Measurements from ENCODE around the genes GFI1 and CCDC18.

GRCh38 chr1:92486426-92487363 is at the start of gene GFI1:
GFI1 (minus strand) TSS chr1:92486925.
- RAMPAGE, long total RNA, result no peak
- RRBS, result 91% methylated on average over 16 of the region's 74 CpGs
PRO-cap:
- standard, result no peak
- CoPRO, capped RNA only, 2 experiments, result no peak in any of the 2 experiments
- CoPRO, capped and uncapped RNA, 2 experiments, result no peak in any of the 2 experiments
- CoPRO, uncapped RNA only, 2 experiments, result no peak in any of the 2 experiments
CAGE:
- cytosol, long polyA plus RNA, result no peak
- long polyA plus RNA, result no peak
- nucleolus, long total RNA, result no peak
- nucleus, long polyA plus RNA, result no peak

- RAMPAGE, long total RNA, result no peak
- RRBS, result no CpG with 5 or more reads among the region's 4 CpGs
PRO-cap:
- standard, result no peak
- CoPRO, capped RNA only, 2 experiments, result no peak in any of the 2 experiments
- CoPRO, capped and uncapped RNA, 2 experiments, result no peak in any of the 2 experiments
- CoPRO, uncapped RNA only, 2 experiments, result no peak in any of the 2 experiments
CAGE:
- cytosol, long polyA plus RNA, result no peak
- long polyA plus RNA, result no peak
- nucleolus, long total RNA, result no peak
- nucleus, long polyA plus RNA, result no peak
These were observed 49.4 kb upstream of the GFI1 start for GRCh38 chr1:92535998-92536670.

DNA sequence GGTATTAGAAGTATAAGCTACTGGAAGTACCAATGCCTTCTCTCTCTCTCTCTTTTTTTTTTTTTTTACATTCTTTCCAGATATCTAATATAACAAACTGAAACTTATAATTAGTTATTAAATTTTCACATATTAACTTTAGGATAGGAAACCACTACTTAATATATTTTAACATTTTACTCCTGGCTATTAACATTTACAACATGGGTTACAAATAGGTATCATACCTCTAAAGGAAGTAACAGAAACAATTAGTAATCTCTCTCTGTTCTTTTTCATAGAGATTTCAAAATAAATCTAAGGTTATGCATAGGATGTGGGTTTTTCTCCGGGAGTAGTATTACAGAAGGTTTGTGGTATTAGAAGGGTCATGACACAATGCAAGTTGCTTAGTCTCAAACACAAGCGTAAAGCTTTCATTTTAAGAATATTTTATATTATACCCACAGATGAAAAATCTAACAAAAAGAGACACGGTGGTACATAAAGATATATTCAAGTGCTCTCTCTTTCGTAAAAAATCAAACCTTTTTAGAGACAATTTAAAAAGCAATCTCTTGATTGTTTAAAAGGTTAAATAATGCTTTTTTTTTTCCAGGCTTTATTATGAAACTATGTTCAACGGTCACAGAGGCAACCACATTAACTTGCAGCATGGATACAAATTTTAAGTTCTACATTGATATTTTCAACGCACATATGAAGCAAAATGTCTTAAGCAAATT is 97.1 kb upstream of the GFI1 start:
- RAMPAGE, long total RNA, result no peak
- RRBS, result no CpG with 5 or more reads among the region's 6 CpGs
PRO-cap:
- standard, result no peak
- CoPRO, capped RNA only, 2 experiments, result no peak in any of the 2 experiments
- CoPRO, capped and uncapped RNA, 2 experiments, result no peak in any of the 2 experiments
- CoPRO, uncapped RNA only, 2 experiments, result no peak in any of the 2 experiments
CAGE:
- cytosol, long polyA plus RNA, result no peak
- long polyA plus RNA, result no peak
- nucleolus, long total RNA, result no peak
- nucleus, long polyA plus RNA, result no peak

GRCh38 chr1:92715375-92715931 is 69.5 kb downstream of the EVI5 start:
- RAMPAGE, long total RNA, result no peak
- RRBS, result no CpG with 5 or more reads among the region's 15 CpGs
PRO-cap:
- standard, result no peak
- CoPRO, capped RNA only, 2 experiments, result no peak in any of the 2 experiments
- CoPRO, capped and uncapped RNA, 2 experiments, result no peak in any of the 2 experiments
- CoPRO, uncapped RNA only, 2 experiments, result no peak in any of the 2 experiments
CAGE:
- cytosol, long polyA plus RNA, result no peak
- long polyA plus RNA, result no peak
- nucleolus, long total RNA, result no peak
- nucleus, long polyA plus RNA, result no peak

GRCh38 chr1:92783983-92784494 is 869 bp downstream of the EVI5 start:
- RAMPAGE, long total RNA, result no peak
- RRBS, result no CpG with 5 or more reads among the region's 12 CpGs
PRO-cap:
- standard, result no peak
- CoPRO, capped RNA only, 2 experiments, result no peak in any of the 2 experiments
- CoPRO, capped and uncapped RNA, 2 experiments, result no peak in any of the 2 experiments
- CoPRO, uncapped RNA only, 2 experiments, result no peak in any of the 2 experiments
CAGE:
- cytosol, long polyA plus RNA, result no peak
- long polyA plus RNA, result no peak
- nucleolus, long total RNA, result no peak
- nucleus, long polyA plus RNA, result no peak

DNA sequence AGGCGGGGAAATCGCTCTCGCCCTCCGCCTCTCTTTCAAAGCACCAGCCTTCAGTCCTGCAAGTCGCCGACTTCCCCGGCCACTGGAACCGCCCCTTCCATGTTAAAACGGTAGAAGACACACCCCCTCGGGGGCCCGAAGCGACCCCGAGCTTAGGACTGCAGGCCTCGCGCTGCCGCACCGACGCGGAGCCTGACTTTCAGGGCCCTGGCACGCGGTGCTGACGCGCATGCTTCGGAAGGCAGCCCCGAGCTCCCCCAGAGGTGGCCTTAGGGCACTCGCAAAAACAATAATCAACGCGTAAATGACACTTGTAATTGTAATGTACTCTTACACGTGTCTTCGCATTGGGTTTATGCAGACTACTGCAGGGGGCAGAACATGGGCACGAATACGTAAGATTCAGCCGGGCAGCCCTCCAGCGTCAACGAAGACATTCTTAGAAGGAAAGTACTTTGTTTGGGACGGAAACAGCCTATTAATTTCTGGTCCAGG is 378 bp upstream of the EVI5 start:
- RAMPAGE, long total RNA, result no peak
- RRBS, result no CpG with 5 or more reads among the region's 36 CpGs
PRO-cap:
- standard, result bidirectional peak, plus-strand start at position 53 of the sequence, minus-strand start outside the sequence; bidirectional peak, plus-strand start at position 155 of the sequence, minus-strand start at position 225 of the sequence
- CoPRO, capped RNA only, 2 experiments, result peak in 2 of 2 experiments; most common plus-strand start position 132 of the sequence (in 1)
- CoPRO, capped and uncapped RNA, 2 experiments, result peak in 2 of 2 experiments; most common plus-strand start position 120 of the sequence (in 1)
- CoPRO, uncapped RNA only, 2 experiments, result peak in 1 of 2 experiments; most common plus-strand start position 46 of the sequence (in 1)
CAGE:
- cytosol, long polyA plus RNA, result no peak
- long polyA plus RNA, result no peak
- nucleolus, long total RNA, result no peak
- nucleus, long polyA plus RNA, result no peak

GRCh38 chr1:92950825-92951738 is 10.2 kb downstream of the DIPK1A start:
- RAMPAGE, long total RNA, result no peak
- RRBS, result no CpG with 5 or more reads among the region's 6 CpGs
PRO-cap:
- standard, result unidirectional peak, plus-strand start at chr1:92951191
- CoPRO, capped RNA only, 2 experiments, result no peak in any of the 2 experiments
- CoPRO, capped and uncapped RNA, 2 experiments, result no peak in any of the 2 experiments
- CoPRO, uncapped RNA only, 2 experiments, result no peak in any of the 2 experiments
CAGE:
- cytosol, long polyA plus RNA, result no peak
- long polyA plus RNA, result no peak
- nucleolus, long total RNA, result no peak
- nucleus, long polyA plus RNA, result no peak

DNA sequence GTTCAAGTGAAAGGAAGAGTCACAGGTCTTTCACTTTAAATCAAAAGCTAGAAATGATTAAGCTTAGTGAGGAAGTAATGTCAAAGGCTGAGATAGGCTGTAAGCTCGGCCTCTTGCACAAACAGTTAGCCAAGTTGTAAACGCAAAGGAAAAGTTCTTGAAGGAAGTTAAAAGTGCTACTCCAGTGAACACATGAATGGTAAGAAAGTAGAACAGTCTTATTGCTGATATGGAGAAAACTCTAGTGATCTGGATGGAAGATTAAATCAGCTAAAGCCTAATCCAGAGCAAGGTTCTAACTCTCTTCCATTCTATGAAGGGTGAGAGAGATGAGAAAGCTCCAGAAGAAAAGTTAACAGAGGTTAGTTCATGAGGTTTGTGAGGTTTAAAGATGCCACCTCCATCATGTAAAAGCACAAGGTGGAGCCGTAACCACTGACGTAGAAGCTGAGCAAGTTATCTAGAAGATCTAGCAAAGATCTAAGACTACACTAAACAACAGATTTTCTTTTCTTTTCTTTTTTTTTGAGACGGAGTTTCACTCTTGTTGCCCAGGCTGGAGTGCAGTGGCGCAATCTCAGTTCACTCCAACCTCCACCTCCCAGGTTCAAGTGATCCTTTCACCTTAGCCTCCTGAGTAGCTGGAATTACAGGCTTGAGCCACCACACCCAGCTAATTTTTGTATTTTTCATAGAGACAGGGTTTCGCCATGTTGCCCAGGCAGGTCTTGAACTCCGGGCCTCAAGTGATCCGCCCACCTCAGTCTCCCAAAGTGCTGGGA is 19.9 kb upstream of the DIPK1A start:
- RAMPAGE, long total RNA, result no peak
- RRBS, result no CpG with 5 or more reads among the region's 9 CpGs
PRO-cap:
- standard, result no peak
- CoPRO, capped RNA only, 2 experiments, result no peak in any of the 2 experiments
- CoPRO, capped and uncapped RNA, 2 experiments, result no peak in any of the 2 experiments
- CoPRO, uncapped RNA only, 2 experiments, result no peak in any of the 2 experiments
CAGE:
- cytosol, long polyA plus RNA, result no peak
- long polyA plus RNA, result no peak
- nucleolus, long total RNA, result no peak
- nucleus, long polyA plus RNA, result no peak

DNA sequence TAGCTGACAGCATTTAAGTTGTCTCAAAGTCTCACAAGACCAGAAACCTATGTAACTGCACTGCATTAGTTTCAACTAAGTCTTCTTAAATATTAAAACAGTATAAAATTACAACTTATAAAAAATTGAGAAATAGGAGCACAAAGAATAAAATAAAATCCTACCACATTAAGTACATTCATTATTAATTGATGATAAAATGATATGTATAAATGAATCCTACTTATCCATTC is 22.7 kb upstream of the MTF2 start:
- RAMPAGE, long total RNA, result no peak
PRO-cap:
- standard, result no peak
- CoPRO, capped RNA only, 2 experiments, result no peak in any of the 2 experiments
- CoPRO, capped and uncapped RNA, 2 experiments, result no peak in any of the 2 experiments
- CoPRO, uncapped RNA only, 2 experiments, result no peak in any of the 2 experiments
CAGE:
- cytosol, long polyA plus RNA, result no peak
- long polyA plus RNA, result no peak
- nucleolus, long total RNA, result no peak
- nucleus, long polyA plus RNA, result no peak

DNA sequence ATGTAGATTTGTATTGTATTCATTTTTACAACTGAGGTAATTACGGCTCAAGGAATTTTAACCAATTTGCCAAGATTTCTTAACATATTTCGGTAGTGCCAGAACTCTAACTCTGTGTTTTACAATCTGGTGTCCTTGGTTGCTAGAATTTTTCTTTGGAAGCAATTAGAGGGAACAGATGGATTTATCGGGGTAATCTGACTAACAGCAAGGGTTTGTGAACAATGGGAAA is 1.1 kb downstream of the MTF2 start:
- RAMPAGE, long total RNA, result no peak
- RRBS, result no CpG with 5 or more reads among the region's 3 CpGs
PRO-cap:
- standard, result no peak
- CoPRO, capped RNA only, 2 experiments, result no peak in any of the 2 experiments
- CoPRO, capped and uncapped RNA, 2 experiments, result no peak in any of the 2 experiments
- CoPRO, uncapped RNA only, 2 experiments, result no peak in any of the 2 experiments
CAGE:
- cytosol, long polyA plus RNA, result no peak
- long polyA plus RNA, result no peak
- nucleolus, long total RNA, result no peak
- nucleus, long polyA plus RNA, result no peak

GRCh38 chr1:93180590-93181573 is at the start of gene CCDC18:
CCDC18 (plus strand) TSS chr1:93180724.
- RAMPAGE, long total RNA, result start-site peak on the plus strand at chr1:93180671-93180762, 251 and 269 reads in 2 replicates
- RRBS, result 2% methylated on average over 49 of the region's 66 CpGs
PRO-cap:
- standard, result bidirectional peak, plus-strand start at chr1:93180724, minus-strand start at chr1:93180413; bidirectional peak, plus-strand start at chr1:93181223, minus-strand start at chr1:93181134
- CoPRO, capped RNA only, 2 experiments, result peak in 2 of 2 experiments; most common plus-strand start chr1:93180724 (in 2); most common minus-strand start chr1:93181134 (in 2)
- CoPRO, capped and uncapped RNA, 2 experiments, result peak in 2 of 2 experiments; most common plus-strand start chr1:93180667 (in 2)
- CoPRO, uncapped RNA only, 2 experiments, result peak in 2 of 2 experiments; most common plus-strand start chr1:93180724 (in 1); most common minus-strand start chr1:93181020 (in 1)
CAGE:
- cytosol, long polyA plus RNA, result start-site peak on the plus strand at chr1:93180686-93180744, 267 and 194 reads in 2 replicates
- long polyA plus RNA, result start-site peak on the plus strand at chr1:93180686-93180744, 359 and 332 reads in 2 replicates
- nucleolus, long total RNA, result no peak
- nucleus, long polyA plus RNA, result start-site peak on the plus strand at chr1:93180677-93180762, 1,064 and 1,650 reads in 2 replicates

- RAMPAGE, long total RNA, result no peak
- RRBS, result no CpG with 5 or more reads among the region's 2 CpGs
PRO-cap:
- standard, result no peak
- CoPRO, capped RNA only, 2 experiments, result no peak in any of the 2 experiments
- CoPRO, capped and uncapped RNA, 2 experiments, result no peak in any of the 2 experiments
- CoPRO, uncapped RNA only, 2 experiments, result no peak in any of the 2 experiments
CAGE:
- cytosol, long polyA plus RNA, result no peak
- long polyA plus RNA, result no peak
- nucleolus, long total RNA, result no peak
- nucleus, long polyA plus RNA, result no peak
These were observed 68.3 kb upstream of the DR1 start for GRCh38 chr1:93277468-93277667.

DNA sequence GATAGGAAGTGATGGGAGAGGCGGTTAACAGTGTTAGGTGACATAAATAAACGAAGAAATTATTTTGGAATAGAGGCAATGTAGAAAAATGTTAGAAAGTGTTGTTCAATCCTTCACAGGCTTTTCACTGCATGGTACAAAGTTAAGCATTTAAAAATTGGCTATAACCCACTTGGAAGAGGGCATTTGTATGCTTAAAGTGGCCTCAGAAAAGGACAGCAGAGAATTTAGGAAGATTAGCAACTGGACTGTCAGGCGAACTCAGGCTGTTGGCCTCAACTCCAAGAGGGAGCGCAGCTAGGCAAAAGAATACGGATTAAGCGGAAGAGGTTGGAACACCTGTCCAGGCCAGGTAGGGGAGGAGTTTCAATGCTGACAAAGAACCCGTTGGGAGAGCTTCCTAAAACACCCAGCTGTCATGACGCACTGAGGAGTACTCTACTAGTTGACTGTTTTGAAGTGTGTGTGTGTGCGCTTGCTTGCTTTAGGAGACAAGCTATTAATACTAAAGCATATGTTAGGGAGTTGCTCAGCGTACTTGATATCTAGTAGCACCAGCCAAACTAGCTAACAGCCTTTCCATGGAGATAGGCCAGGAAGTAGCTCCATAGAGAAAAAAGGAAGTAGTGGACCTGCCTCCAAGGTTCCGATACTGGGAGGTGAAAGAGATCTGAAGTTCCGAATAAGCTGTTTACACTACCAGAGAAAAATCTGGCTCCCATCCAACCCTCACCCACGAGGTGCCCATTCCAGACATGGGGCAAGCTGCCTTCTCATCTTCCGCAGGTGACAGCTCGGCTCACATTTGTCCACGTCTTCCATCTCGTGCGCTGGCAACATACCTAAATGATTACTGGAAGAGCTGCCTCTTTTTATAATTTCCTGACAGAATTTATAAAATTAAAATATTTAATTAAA is 1.1 kb upstream of the FNBP1L start:
- RAMPAGE, long total RNA, result no peak
- RRBS, result no CpG with 5 or more reads among the region's 18 CpGs
PRO-cap:
- standard, result unidirectional peak, plus-strand start at position 641 of the sequence
- CoPRO, capped RNA only, 2 experiments, result no peak in any of the 2 experiments
- CoPRO, capped and uncapped RNA, 2 experiments, result no peak in any of the 2 experiments
- CoPRO, uncapped RNA only, 2 experiments, result no peak in any of the 2 experiments
CAGE:
- cytosol, long polyA plus RNA, result no peak
- long polyA plus RNA, result no peak
- nucleolus, long total RNA, result no peak
- nucleus, long polyA plus RNA, result no peak

DNA sequence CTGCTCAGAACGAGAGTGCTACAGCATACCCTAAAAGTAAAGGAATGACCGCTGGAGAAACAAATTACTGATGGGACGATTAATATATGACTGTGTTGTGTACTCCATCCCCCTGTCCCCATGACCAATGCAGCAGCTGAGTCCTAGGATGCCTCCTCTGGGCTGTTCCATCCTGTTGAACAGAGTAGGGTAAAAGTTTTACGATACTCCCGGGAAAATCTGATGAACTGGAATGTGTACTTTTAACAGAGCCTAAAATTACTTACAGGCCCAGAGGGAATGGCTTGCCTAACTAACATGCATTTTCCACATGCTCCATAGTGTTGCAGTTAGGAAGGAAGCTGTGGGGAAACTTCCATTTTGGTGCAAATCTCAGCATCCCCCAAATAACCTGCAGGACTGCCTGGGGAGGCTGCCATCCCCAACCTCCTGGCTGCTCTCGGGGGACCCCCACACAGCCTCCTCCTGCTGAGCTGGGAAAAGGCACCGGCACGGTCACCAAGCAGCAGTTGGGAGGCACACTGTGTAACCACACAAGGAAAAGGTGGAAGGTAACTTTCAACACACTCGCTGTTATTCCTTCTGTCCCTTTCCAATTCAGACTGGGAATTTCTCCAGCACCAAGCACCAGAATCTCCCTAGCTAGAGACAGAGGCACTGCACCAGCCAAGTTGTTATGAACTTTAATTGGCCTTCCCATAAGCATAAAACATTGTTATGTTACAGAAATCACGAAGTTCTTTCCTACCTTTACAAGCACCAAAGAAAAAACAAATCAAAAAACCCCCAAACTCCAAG is 97.2 kb downstream of the BCAR3 start:
- RAMPAGE, long total RNA, result no peak
- RRBS, result no CpG with 5 or more reads among the region's 10 CpGs
PRO-cap:
- standard, result no peak
- CoPRO, capped RNA only, 2 experiments, result no peak in any of the 2 experiments
- CoPRO, capped and uncapped RNA, 2 experiments, result no peak in any of the 2 experiments
- CoPRO, uncapped RNA only, 2 experiments, result no peak in any of the 2 experiments
CAGE:
- cytosol, long polyA plus RNA, result no peak
- long polyA plus RNA, result no peak
- nucleolus, long total RNA, result no peak
- nucleus, long polyA plus RNA, result no peak

GRCh38 chr1:93628215-93629148 is 53.2 kb downstream of the BCAR3 start:
- RAMPAGE, long total RNA, result no peak
- RRBS, result no CpG with 5 or more reads among the region's 8 CpGs
PRO-cap:
- standard, result no peak
- CoPRO, capped RNA only, 2 experiments, result no peak in any of the 2 experiments
- CoPRO, capped and uncapped RNA, 2 experiments, result no peak in any of the 2 experiments
- CoPRO, uncapped RNA only, 2 experiments, result no peak in any of the 2 experiments
CAGE:
- cytosol, long polyA plus RNA, result no peak
- long polyA plus RNA, result no peak
- nucleolus, long total RNA, result no peak
- nucleus, long polyA plus RNA, result no peak

GRCh38 chr1:93680398-93680619 is 1.3 kb downstream of the BCAR3 start:
- RAMPAGE, long total RNA, result no peak
- RRBS, result no CpG with 5 or more reads among the region's 5 CpGs
PRO-cap:
- standard, result no peak
- CoPRO, capped RNA only, 2 experiments, result no peak in any of the 2 experiments
- CoPRO, capped and uncapped RNA, 2 experiments, result no peak in any of the 2 experiments
- CoPRO, uncapped RNA only, 2 experiments, result no peak in any of the 2 experiments
CAGE:
- cytosol, long polyA plus RNA, result no peak
- long polyA plus RNA, result no peak
- nucleolus, long total RNA, result no peak
- nucleus, long polyA plus RNA, result no peak

DNA sequence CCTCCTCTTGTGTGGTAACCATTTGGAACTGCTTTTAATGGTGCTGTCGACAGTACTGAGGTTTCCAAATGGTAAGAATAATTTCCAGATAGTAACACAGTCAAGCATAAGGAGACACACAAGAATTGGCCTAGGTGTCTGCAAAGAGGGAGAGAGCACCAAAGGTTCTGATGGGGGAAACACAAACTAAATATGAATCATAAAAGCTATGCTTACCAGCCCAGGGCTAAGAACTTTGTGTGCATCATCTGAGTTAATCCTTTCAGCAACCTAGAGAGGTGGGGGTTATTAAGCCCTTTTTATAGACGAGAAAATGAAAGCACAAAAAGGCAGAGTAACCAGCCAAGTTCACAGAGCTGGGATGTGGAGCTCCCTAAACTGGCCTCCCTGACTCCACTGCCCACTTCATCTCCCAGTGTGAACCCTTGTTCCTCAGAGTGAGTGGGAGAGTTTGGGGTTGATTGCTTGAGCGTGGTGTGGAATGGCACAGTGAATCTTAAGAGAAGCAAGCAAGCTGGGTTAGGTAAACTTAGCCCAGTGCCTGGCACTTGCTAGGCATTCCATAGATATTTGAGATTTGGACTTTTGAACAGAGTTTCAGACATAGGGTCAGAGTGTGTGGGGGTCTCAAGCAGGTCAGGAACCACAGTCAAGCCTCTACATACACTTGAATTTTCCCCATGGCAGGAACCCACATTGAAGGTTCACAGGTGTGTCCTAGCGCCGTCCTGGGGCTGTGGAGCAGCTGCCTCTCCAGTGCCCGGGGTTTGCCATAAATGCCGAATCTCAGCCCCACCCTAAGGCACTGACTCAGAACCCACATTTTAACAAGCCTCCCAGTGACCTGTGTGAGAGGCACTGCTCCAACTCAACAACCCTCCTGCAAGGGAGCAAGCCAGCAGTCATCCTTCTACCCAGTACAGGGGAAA is 10.9 kb upstream of the BCAR3 start:
- RAMPAGE, long total RNA, result no peak
- RRBS, result no CpG with 5 or more reads among the region's 7 CpGs
PRO-cap:
- standard, result no peak
- CoPRO, capped RNA only, 2 experiments, result no peak in any of the 2 experiments
- CoPRO, capped and uncapped RNA, 2 experiments, result no peak in any of the 2 experiments
- CoPRO, uncapped RNA only, 2 experiments, result no peak in any of the 2 experiments
CAGE:
- cytosol, long polyA plus RNA, result no peak
- long polyA plus RNA, result no peak
- nucleolus, long total RNA, result no peak
- nucleus, long polyA plus RNA, result no peak

- RAMPAGE, long total RNA, result no peak
- RRBS, result 16% methylated on average over 4 of the region's 7 CpGs
PRO-cap:
- standard, result no peak
- CoPRO, capped RNA only, 2 experiments, result no peak in any of the 2 experiments
- CoPRO, capped and uncapped RNA, 2 experiments, result no peak in any of the 2 experiments
- CoPRO, uncapped RNA only, 2 experiments, result no peak in any of the 2 experiments
CAGE:
- cytosol, long polyA plus RNA, result no peak
- long polyA plus RNA, result no peak
- nucleolus, long total RNA, result no peak
- nucleus, long polyA plus RNA, result no peak
These were observed 12.5 kb upstream of the BCAR3 start for GRCh38 chr1:93693975-93694730.